Ileum (tissue), 1 donor: ENCODE data around the gene OR2K2.

GRCh38 chr9:109069602-109070830 is 49.7 kb downstream of the TMEM245 start:
- PRO-cap = no peak

DNA sequence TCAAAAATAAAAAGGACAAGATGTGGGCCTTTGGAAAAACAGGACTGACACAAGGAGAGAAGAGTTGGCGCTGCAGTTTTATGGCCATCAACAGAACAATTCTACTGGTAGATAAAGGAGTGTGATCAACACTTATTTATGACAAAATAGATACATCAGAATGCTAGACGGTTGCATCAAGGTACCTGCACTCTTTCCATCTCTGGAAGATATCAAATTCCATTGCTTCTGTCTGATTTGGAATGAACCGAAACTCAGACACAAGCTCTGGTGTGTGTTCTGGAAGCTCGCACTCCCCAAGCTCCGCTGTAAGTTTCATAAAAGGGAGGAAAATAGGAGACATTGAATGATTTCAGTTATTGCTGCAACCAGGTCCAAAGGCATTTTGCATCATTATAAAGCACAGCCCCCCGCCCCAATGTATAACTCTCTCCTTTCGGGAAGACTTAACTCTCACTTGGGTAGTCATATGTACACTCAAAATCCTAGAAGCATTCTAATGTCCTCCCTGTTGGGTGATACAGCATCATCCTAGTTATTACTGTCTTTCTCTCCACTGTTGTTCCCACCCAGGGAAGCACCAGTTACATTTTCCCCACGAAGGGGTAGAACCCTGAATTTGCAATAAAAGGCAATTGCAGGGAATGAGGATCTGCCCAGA is 62.7 kb downstream of the EPB41L4B start:
- PRO-cap = no peak

GRCh38 chr9:109274680-109275721 is 45.9 kb downstream of the EPB41L4B start:
- PRO-cap = unidirectional peak, minus-strand start at chr9:109275274

- PRO-cap = no peak
Observed at GRCh38 chr9:109317999-109318834, 2.6 kb downstream of the EPB41L4B start.

- PRO-cap = no peak
Observed at GRCh38 chr9:109428522-109429172, 69.5 kb downstream of the PTPN3 start.

- PRO-cap = bidirectional peak, plus-strand start at chr9:109477823, minus-strand start at chr9:109477543
Observed at GRCh38 chr9:109477443-109478266, 20.5 kb downstream of the PTPN3 start.

DNA sequence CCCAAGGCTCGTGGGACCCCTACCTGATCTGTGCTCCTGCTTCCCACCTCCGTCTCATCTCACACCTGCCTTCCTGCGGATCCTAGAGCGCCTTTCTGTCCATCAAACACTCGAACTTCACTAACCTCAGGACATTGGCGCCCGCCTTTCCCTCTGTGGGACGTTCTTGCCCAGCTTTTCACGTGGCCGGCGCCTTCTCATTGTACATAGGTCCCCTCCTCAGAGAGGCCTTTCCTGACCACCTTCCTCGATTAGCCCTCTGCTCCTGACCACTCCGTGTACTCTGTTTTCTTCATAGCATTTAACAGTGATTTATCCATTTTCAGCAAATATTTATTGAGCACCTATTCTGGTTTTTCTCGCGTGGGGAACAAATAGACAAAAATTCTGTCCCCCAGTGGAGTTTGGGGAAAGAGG is 625 bp upstream of the PTPN3 start:
- PRO-cap = no peak

DNA sequence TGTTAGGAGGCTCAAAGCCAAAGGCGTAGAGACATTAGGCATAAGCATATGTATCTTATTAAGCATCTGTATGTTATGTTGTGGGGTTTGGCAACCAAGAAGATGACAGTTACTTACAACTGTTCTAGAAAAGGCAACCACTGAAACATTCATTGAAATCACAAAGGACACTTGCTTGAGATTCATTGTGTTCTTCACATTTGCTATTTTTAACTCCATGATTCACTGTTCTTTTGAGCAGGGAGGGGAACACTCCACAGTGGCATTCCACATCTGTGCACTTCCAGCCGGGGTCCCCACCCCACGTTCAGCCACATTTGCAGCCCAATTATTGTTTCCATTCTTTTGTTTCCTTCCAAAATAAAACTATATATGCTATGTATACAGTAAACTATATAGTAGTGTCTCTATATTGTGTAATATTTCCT is 107.1 kb downstream of the PALM2AKAP2 start:
- PRO-cap = no peak

DNA sequence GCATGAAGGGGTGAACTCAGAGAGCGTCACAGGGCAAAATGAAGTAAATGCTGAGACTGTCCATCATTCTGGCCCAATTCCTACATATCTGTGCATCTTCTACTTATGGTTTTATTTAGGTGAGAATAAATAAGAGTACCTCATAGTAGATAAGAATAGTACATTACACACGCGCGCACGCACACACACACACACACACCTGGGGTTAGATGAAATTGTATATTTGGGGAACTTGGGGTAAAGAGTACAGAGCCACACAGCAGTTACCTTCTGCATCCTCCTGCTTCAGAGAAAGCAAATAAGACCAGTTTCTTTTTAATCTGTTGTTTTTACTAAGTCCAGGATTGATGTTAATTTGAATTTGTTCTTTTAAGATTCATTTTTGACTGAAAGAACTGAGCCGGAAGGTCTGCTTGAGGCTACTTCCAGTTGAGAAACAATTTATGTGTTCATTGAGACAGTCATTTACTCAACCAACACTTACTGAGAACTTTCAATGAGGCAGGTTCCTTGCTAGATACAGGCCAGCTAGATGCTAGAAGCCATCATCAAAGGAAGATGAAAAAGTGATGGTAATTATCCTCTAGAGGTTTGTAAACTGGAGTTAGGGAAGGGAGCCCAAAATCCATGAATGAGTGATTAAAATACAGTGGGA is 129.1 kb downstream of the PALM2AKAP2 start:
- PRO-cap = no peak

GRCh38 chr9:109950893-109951653 is 171.1 kb downstream of the PALM2AKAP2 start:
- PRO-cap = no peak

- PRO-cap = no peak
Observed at GRCh38 chr9:110047598-110047815, 160.5 kb downstream of the C9orf152 start.

- PRO-cap = no peak
Observed at GRCh38 chr9:110126142-110127154, 81.5 kb downstream of the C9orf152 start.

- PRO-cap = bidirectional peak, plus-strand start at chr9:110127635, minus-strand start at chr9:110127354
Observed at GRCh38 chr9:110127155-110127857, 80.7 kb downstream of the C9orf152 start.

DNA sequence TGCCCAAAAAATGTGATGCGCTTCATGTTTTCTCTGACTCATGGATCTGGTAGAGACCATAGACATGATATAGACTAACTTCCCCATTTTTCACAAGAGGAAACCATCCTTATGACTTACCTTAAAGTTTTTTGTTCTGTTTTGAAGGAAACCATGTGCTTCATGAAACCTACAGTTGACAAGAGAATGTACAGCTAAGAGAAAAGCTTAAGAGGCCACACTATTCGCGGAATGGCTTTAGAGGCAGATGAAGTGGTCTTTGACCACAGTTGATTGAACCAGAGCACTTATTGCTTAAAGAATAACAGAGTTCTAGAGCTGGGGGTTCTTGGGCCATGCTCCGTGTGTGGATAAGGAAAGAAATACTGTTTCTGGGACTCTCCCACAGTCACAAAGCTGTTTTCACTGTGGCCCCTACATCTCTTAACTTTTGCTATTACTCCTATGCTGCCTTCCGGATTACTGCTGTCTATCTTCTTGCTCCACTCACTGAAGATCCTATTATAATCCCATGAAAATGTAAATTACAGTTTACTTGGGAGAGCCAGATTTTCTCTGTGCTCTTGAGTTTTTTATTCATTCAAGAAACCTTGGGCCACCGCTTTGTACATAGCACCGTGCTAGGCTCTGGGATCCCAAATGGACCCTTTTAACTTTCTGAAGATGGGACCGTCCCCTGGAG is 36.8 kb downstream of the C9orf152 start:
- PRO-cap = no peak

- PRO-cap = no peak
Observed at GRCh38 chr9:110777227-110777504, 108.6 kb downstream of the MUSK start.

- PRO-cap = no peak
Observed at GRCh38 chr9:110909130-110909523, 129.1 kb downstream of the LPAR1 start.

- PRO-cap = no peak
Observed at GRCh38 chr9:110941296-110941747, 96.9 kb downstream of the LPAR1 start.

- PRO-cap = no peak
Observed at GRCh38 chr9:110968329-110969045, 69.8 kb downstream of the LPAR1 start.

DNA sequence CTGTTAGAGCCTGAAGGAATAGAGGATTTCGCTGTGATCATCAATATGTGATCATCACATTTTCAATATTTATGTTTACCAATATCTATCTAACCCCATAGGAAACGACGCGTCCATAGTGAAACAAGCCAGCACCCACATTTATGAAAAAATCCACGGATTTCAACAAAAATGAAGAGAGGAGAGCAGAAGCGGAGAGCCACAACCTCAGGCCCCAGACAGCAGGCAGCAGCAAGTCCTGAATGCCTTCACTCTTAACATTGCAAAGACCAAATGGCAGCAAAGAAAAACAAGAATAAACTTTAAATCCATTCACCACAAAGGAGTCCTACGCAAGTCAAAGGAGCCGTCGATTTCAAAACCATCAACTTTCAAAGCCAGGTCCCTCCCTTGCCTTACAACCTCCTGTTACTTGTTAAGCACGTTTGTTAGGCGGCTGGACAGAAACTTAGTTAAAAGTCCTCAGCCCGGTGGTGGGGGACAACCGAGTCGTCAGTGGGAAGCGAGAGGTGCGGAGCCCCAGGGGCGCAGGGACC is 1.0 kb downstream of the LPAR1 start:
- PRO-cap = no peak

- PRO-cap = no peak
Observed at GRCh38 chr9:111330132-111330425, at the start of gene OR2K2. Gene OR2K2, minus strand, starts transcription at chr9:111330224.